PC-3 (cell line): ENCODE measurements around the gene BTBD9.

GRCh38 chr6:37172005-37172331 is 2.0 kb downstream of the PIM1 start:
- RAMPAGE, long total RNA: no peak

DNA sequence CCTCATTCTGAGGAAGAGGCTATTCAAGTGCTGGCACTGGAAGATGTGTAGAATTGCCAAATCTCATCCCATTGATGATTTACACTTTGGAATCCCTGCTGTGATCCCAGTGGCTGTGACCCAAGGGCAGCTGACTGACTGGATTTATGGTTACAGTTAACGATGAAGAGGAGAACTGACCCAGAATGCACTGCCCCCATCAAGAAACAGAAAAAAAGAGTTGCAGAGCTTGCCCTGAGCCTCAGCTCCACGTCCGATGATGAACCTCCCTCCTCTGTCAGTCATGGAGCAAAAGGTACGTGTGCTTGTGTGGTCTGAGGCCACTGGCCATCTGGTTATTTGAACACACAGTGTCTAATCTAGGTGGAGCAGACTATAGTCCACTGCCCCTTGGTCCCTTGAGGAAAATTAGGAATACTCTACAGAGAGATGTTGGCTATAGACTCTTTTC is 2.5 kb downstream of the CMTR1 start:
- RAMPAGE, long total RNA: no peak

GRCh38 chr6:37515801-37516141 is 16.1 kb upstream of the CCDC167 start:
- RAMPAGE, long total RNA: no peak

DNA sequence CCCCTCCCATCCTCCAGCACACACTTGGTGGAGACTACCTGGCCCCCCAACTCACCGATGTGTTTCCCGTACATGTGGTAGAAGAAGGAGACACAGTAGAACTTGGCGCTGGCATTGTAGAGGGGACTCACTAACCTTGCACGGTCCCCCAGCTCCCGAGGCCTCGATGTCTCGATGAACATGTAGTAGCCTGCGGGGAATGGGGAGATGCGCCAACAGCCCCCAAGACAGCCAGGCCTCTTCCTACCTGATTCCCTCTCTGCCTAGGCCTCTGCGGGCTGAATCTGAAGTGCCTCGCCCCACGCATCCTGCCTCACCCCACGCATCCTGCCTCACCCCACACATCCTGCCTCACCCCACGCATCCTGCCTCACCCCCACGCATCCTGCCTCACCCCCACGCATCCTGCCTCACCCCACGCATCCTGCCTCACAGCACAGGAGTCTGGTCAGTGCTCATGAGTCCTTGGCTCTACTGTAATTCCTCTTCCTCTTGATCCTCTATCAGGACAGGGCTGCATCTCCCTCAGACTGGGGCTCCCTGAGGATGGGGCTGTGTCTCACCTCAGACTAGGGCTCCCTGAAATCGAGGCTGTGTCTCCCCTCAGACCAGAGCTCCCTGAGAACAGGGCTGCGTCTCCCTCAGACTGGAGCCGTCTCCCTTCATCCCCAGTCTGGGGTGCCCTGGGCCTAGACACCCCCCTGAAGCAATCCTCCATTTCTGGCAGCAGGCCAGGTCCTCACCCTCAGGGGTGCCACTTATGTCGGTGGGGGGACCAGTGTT is 53.7 kb downstream of the MDGA1 start:
- RAMPAGE, long total RNA: no peak

GRCh38 chr6:37741984-37742648 is 44.4 kb upstream of the MDGA1 start:
- RAMPAGE, long total RNA: no peak

- RAMPAGE, long total RNA: no peak
Measured at GRCh38 chr6:37783186-37784330, 36.0 kb upstream of the ZFAND3 start.

DNA sequence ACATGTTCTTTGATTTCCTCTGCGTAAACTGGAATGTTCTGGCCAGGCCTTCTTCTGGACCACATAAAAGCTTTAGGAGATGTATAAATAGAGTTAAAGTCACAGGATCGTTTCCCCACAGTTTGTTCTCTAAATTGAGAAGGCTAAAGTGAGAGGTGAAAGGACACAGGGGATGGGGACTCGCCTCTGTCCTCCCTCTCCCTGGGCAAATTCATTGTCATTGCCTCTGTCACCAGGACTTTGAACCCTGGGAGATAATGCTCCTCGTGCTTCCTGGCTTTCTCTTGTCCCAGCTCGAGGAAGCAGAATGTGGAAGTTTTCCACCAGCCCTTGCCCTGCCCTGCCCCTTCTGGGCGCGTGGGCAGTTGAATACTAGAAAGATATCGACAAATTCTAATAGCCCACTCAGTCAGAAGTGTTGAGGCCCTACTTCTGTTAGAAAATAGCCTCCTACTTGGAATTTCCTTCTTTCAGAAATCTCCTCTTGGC is 20.2 kb upstream of the ZFAND3 start:
- RAMPAGE, long total RNA: no peak

GRCh38 chr6:37848567-37849382 is 29.2 kb downstream of the ZFAND3 start:
- RAMPAGE, long total RNA: no peak

DNA sequence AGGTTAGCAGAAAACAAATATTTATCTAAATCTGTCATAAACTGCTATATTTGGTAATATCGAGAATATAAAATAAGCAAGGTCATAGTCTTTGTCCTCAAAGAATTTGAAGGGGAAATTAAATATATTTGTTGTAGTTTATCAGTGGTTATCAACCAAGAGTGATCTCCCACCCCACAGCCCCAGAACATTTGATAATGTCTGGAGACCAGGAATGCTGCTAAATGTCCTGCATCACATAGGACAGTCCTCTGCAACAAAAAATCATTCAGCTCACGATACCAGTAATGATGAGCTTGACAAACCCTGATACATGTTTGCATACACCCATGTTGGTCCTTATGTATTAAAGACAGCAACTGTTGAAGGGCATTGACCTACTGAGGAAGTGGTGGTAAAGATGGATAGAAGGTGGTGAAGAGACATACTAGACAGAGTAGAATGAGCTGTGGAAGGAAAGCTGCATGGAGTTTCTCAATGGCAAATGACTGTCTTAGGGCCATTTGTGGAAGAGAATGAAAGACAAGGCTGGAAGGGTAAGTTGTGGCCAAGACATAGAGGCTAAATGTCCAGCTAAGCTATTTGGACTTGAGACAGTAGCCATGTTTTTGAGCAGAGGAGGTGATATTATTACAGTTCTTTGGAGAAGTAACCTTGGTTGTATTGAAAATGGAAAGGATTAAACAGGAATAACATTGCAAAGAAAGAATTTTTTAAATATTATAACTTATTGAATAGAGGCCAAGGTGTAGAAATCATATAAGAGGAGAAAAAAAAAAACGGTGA is 243.9 kb downstream of the ZFAND3 start:
- RAMPAGE, long total RNA: no peak

GRCh38 chr6:38111915-38112341 is 292.4 kb downstream of the ZFAND3 start:
- RAMPAGE, long total RNA: no peak

DNA sequence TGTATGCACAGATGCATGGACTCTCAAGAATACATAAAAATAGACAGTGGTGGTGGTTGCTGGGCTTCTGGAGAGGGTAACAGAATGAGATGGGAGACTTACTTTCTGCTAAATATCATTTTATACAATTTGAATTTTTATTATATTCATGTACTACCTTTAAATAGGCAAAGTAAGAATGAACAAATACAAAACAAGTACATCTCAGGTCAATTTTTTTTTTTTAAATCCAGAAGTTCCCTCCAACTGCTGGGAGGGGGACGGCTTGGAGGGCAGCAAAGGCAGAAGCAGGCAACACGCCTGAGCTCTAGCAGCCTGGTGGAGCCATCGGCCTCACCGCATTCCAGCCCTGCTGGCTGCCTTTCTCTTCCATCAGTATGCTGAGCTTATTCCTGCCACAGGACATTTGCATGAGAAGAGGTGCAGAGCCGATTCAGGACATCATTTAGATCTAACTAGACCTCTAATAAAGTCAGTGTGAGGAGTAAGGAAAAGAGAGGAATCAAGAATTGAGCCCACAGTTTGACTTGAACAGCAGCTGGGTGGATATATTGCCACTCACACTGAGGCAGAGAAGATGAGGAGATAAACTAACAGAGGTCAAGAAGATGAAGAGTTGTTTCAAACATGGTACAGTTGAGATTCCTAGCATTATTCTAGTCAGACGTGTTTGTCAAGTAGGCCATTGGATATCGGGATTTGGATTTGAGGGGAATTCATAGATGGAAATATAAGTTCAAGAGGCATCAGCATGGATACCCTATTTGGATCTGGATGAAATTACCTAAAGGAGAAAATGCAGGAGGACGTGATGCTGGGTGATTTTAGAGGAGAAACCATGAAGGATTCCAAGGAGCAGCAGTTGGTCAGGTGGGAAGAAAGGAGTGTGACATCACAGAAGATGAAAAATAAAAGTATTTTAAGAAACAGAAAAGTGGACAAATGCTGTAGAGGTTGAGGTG is 319.0 kb downstream of the ZFAND3 start:
- RAMPAGE, long total RNA: no peak

- RAMPAGE, long total RNA: no peak
Measured at GRCh38 chr6:38172741-38173161, 353.2 kb downstream of the ZFAND3 start.

DNA sequence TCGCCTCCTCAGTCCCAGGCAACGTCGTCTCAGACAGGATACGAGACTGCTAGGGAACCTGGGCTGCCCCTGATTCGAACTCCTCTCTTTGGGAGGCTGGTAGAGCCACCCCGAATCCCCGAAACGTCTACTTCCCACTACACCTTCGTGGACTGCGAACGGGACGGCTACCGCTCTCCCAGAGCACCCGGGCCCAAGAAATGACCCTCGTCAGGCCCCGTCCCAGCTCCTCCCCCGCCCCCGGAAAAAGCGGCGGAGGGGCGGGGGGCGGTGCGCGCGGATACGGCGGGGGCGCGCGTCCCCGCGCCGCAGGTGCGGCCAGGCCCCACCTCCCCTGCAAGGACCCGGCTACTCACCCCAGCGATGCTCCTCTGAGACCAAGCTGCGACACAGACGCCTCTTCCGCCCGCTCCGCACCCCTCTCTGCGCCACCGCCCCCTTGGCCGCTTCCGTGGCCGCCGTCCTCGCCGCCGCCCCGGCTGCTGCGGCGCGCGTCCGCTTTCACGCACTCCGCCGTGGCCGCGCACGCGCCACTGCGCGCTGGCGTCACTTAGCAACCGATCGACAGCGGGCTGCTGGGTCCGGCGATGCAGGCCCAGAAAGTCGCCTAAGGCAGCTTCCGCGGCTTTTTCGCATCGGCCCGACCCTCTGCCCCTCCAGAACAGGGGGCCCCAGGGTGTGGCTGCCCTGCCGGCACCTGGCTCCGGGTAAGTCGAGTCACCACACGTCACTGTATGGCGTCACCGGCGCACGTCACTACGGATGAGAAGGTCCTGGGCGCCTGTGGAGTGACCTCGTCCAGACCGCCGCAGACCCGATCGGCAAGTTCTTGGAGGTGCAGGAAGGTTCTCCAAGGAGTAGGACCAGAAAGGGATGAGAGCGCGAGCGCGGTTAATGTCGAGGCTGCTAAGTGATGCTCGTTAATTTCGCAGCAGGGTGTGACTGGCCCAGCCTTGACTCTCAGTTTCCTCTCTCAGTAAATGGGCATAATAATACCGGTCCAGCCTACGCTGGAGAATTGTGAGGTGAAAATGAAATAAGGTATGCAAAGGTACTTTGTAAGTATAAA is at the start of gene BTBD9:
Gene BTBD9 (minus strand): TSS at position 486 of the 1,069 bp plus-strand sequence.
- RAMPAGE, long total RNA: no peak

DNA sequence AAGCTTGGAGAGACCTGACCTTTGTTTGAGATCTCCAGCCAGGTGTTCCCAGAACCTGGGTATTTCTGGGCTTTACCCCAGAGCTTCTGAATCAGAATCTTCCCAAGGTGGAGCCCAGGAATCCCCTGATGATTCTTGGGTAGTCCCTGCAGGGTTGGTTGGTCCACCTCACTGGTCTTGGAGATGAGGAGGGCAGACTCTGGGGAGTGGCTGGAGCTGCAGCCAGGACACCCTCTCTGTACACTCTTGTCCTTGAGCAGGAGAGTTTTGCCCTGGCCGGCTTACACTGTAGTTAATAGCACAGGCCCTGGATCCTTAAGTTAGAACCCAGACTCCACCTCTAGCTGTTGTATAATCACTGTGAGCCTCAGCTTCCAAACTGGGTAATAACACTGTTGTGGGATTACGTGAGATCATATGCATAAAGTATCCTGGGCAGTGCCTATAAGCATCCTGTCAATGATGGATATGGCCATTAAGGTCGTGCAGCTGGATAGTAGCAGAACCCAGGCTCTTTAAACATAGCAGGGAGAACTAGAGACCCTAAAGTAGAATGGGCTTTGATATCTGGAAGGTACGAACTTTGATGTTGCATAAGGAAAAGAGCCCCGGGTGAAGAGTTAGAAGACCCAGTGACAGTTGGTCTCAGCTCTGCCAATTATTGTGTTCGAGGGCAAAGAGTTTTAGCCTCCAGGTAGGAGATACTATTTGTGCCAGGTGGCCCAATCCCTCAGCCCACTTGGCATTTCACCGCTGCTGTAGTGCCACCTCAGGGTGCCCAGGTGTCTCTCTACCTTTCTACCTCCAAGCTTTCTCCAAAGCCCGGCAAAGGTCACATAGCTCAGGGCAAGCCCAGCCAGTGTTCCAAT is 46.0 kb downstream of the KCNK5 start:
- RAMPAGE, long total RNA: no peak

- RAMPAGE, long total RNA: no peak
Measured at GRCh38 chr6:39221595-39222787, 7.3 kb downstream of the KCNK5 start.

GRCh38 chr6:39224358-39225003 is 4.8 kb downstream of the KCNK5 start:
- RAMPAGE, long total RNA: no peak

GRCh38 chr6:39227723-39228768 is 1.2 kb downstream of the KCNK5 start:
- RAMPAGE, long total RNA: no peak

GRCh38 chr6:39749203-39749666 is 24.0 kb upstream of the KIF6 start:
- RAMPAGE, long total RNA: no peak

GRCh38 chr6:39816690-39817328 is 24.6 kb downstream of the DAAM2 start:
- RAMPAGE, long total RNA: no peak

- RAMPAGE, long total RNA: no peak
Measured at GRCh38 chr6:39823108-39823919, 31.1 kb downstream of the DAAM2 start.